Hepatocyte (in vitro differentiated cells and primary cell): Measurements from ENCODE around the gene LZIC.

GRCh38 chr1:9232866-9233756, 1.5 kb upstream of the H6PD start:
- RAMPAGE, long total RNA: no peak
- RRBS: 6% methylated on average over 4 of the region's 23 CpGs

- RAMPAGE, long total RNA: no peak
- RRBS: no CpG with 5 or more reads among the region's 7 CpGs
These were observed 19.2 kb downstream of the H6PD start for GRCh38 chr1:9253770-9254144.

DNA sequence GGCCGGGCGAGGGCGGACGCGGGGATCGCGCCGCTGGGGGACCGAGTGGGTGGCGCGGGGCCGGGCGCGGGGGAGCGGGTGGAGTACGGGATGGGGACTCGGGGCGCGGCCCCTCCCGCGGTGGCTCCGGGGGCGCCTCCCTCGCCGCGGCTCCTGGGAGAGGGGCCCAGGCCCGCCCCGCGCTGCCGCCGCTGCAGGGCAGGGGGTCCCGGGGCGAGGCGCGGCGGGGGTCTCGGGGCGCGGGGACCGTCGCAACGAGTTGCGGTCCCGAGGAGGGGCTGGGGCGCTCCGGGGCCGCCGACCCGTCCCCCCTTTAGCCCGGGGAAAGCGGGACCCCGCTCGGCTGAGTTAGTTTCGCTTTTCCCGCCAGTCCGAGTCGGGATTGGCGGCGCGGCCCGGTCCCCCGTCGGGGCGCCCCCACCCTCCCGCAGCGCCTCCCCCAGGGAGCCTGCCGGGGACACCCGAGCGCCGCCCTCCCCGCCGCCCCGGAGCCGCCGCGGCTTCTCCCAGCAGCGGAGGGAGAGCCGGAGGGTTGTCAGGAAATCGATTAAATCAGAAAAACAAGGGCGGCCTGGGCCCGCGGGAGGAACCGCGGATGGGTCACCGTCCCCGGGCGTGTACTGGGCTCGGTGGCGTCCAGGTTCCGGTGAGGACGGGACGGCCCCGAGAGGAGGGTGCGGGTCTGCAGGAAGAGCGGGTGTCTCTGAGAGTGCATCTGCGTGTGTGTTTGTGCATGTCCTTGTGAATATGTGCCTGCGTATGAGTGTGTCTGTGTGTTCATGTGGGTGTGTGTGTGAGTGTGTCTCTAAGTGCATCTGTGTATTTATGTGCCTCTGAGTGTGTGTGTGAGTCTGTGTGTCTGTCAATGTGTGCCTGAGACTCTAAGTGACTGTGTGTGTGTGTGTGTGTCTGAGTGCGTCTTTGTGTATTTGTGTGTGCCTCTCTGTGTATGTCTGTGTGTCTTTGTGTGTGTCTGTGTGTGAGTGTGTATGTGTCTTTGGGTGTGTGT, 749 bp downstream of the SPSB1 start:
- RAMPAGE, long total RNA: no peak
- RRBS: 1% methylated on average over 73 of the region's 98 CpGs

- RAMPAGE, long total RNA: no peak
- RRBS: no CpG with 5 or more reads among the region's 10 CpGs
These were observed 10.2 kb downstream of the SPSB1 start for GRCh38 chr1:9302623-9303490.

- RAMPAGE, long total RNA: no peak
- RRBS: 76% methylated on average over 5 of the region's 40 CpGs
These were observed 27.2 kb downstream of the SPSB1 start for GRCh38 chr1:9319466-9320632.

- RAMPAGE, long total RNA: no peak
- RRBS: 63% methylated on average over 2 of the region's 9 CpGs
These were observed 105.3 kb downstream of the SPSB1 start for GRCh38 chr1:9398037-9398407.

DNA sequence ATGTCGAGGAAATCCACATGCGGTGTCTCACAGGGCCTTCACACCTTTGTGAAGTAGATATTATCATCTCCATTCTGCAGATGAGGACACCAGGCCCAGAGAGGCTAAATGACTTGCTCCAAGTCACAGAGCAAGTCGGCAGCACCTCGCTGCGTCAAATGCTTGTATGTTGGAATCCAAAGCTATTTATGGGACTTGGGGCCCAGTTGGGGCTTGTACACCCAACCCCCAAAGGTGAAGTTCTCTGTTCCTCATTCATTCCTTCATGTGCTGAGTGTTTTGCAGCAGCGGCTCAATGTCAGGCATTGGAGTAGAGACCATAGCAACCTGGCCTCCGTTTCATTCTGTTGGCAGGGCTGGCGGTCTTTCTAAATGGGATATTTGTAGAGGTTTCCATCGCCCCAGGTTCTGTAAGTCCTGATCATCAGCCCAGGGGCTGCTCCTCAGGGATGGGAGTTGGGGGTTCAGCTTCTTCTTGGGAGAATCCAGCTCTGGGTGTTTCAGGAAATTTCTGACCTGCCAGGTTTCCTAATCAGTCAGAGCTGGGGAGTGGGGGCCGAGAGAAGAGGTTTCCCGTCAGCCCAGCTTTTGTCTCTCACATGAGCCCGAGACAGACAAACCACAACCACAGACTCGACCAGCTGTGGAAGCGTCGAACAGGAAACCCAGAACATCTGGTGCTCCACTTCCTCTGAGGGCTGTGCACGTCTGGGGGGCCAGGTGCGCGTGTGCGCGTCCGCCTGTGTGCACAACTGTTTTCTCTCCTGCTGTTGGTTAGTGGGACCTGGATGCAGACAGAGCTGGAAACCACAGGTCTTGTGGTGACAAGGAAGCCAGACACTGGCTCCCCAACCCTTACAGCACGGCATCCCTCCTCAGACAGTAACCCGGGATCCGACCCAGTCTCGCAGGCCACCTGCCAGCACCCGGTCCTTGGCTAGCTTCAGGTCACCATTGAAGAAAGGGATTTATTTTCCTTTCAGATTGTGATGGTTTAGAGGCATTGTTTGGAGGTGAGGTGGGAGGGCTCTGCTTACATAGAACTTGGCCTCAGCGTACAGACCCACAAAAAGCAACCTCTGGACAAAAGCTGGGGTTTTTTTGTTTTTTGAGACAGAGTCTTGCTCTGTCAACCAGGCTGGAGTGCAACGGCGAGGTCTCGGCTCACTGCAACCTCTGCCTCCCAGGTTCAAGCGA, 113.0 kb upstream of the SLC25A33 start:
- RAMPAGE, long total RNA: no peak
- RRBS: 83% methylated on average over 4 of the region's 31 CpGs

DNA sequence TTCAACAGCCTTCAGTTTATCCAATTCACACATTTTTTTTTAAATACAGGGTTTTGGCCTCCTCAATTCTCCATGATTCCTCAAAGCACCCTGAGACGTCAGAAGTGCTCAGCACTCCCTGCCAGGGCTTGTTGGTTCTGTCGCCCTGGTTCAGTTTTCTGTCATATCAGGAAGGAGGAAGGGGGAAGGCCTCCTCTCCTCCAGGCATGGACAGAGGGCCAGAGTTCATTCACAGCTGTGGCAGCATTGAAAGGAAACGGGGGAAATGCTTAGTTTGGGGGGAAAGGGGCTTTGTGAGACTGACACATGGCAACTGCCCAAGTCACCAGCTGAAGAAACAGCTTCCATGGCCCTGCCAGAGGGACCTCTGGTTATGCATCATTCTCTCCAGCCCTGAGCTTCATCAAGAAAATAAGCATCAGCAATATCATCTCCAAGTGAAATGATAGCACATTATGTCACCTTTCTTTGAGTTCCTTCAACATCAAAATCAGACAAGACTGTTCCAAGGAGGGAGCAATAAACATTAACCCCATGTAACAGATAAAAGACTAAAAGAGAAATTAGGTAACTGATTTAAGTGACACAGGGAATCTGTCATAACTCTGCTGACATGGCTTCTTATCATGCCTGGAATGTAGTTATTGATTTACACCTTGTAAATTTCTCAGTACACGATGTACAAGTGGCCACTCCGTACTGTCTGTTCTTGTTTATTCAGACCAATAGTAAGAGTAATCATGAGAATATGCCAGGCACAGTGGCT, 103.3 kb upstream of the SLC25A33 start:
- RAMPAGE, long total RNA: no peak
- RRBS: no CpG with 5 or more reads among the region's 5 CpGs

GRCh38 chr1:9629007-9630275, 22.1 kb upstream of the PIK3CD start:
- RAMPAGE, long total RNA: no peak
- RRBS: 48% methylated on average over 7 of the region's 42 CpGs

- RAMPAGE, long total RNA: no peak
- RRBS: no CpG with 5 or more reads among the region's 9 CpGs
These were observed 16.2 kb downstream of the CLSTN1 start for GRCh38 chr1:9807630-9807961.

- RAMPAGE, long total RNA: no peak
- RRBS: 4% methylated on average over 8 of the region's 16 CpGs
These were observed 35.1 kb downstream of the CTNNBIP1 start for GRCh38 chr1:9874882-9875437.

GRCh38 chr1:9942375-9943568, at the start of gene LZIC:
Gene LZIC (minus strand): TSS chr1:9943391.
- RAMPAGE, long total RNA: start-site peak on the minus strand at chr1:9943299-9943400, 301 and 89 reads in 2 replicates
- RRBS: 3% methylated on average over 21 of the region's 63 CpGs

- RAMPAGE, long total RNA: no peak
- RRBS: no CpG with 5 or more reads among the region's 7 CpGs
These were observed 39.2 kb downstream of the UBE4B start for GRCh38 chr1:10071912-10072470.

DNA sequence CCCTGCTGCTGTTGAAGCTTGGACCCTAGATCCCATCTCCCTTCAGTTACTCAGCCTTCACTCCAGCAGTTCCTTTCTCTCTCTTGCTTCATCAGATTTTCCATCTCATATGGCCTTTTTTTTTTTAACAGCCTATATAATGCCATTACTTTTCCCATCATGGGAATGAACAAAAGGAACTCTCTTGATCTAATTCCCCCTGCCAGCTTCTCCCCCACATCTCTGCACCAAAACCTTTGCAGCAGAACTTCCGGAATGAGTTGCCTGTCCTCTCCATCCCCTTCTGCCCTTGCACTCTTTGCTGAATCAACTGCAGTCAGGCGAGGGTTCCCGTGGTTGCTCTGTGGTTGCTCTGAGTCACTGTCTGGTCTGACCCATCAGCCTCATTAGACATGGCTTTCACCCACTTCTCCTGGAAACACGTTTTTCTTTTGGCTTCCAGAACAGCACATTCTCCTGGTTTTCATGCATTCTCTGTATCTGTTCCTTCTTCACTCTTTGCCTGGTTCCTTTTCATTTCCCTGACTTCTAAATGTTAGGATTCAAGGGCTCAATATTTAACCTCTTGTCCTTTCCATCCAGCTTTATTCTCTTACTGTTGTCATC, 41.6 kb downstream of the UBE4B start:
- RAMPAGE, long total RNA: no peak
- RRBS: no CpG with 5 or more reads among the region's 4 CpGs

GRCh38 chr1:10095246-10095824, 62.6 kb downstream of the UBE4B start:
- RAMPAGE, long total RNA: no peak
- RRBS: no CpG with 5 or more reads among the region's 9 CpGs

DNA sequence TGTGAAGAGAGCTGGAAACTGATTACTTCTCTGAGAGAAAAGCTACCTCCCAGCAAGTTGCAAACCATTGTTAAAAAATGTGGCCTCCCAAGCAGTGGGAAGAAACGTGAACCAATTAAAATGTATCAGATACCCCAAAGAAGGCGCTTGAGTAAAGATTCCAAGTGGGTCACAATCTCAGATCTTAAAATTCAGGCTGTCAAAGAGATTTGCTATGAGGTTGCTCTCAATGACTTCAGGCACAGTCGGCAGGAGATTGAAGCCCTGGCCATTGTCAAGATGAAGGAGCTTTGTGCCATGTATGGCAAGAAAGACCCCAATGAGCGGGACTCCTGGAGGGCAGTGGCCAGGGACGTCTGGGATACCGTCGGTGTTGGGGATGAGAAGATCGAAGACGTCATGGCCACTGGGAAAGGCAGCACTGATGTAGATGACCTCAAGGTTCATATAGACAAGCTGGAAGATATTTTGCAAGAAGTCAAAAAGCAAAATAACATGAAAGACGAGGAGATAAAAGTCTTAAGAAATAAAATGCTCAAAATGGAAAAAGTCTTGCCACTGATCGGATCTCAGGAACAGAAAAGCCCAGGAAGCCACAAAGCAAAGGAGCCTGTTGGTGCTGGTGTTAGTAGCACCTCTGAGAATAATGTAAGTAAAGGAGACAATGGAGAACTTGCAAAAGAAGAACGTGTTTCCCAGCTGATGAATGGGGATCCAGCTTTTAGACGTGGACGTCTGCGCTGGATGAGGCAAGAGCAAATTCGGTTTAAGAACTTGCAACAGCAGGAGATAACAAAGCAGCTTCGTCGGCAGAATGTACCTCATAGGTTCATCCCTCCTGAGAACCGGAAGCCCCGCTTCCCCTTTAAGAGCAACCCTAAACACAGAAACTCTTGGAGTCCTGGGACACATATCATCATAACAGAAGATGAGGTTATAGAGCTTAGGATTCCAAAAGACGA, 93.1 kb downstream of the KIF1B start:
- RAMPAGE, long total RNA: no peak
- RRBS: no CpG with 5 or more reads among the region's 21 CpGs

- RAMPAGE, long total RNA: no peak
- RRBS: no CpG with 5 or more reads among the region's 14 CpGs
These were observed 8.0 kb downstream of the CORT start for GRCh38 chr1:10457707-10458445.

- RAMPAGE, long total RNA: no peak
- RRBS: no CpG with 5 or more reads among the region's 6 CpGs
These were observed 9.3 kb downstream of the CORT start for GRCh38 chr1:10459090-10459515.

DNA sequence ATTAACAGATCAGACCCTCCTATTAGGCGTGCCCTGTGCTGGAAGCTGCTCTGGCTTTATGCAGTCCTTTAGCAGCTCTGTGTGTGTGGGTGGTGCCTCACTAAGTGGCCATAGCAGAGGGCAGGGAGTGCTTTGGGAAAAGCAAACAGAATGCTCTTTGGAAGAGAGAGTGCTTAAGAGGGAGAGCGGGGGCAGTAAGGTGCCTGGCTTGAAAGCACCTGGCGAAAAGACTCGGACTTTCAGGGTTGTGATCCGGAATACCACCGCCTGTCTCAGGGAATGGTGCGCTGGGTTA, 44.4 kb downstream of the PEX14 start:
- RAMPAGE, long total RNA: no peak
- RRBS: no CpG with 5 or more reads among the region's 7 CpGs

DNA sequence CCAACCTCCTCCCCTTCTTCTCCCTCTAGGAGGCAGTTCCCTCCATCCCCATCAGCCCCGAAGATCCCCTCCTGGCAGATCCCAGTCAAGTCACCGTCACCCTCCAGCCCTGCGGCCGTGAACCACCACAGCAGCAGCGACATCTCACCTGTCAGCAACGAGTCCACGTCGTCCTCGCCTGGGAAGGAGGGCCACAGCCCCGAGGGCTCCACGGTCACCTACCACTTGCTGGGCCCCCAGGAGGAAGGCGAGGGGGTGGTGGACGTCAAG, 154.7 kb downstream of the PEX14 start:
- RAMPAGE, long total RNA: no peak
- RRBS: no CpG with 5 or more reads among the region's 13 CpGs